ENCODE measurements around the genes EIF2AK3 and ZNF514.

- PRO-cap: no peak
Measured at GRCh38 chr2:87501025-87501529, 246.8 kb upstream of the PLGLB2 start.

DNA sequence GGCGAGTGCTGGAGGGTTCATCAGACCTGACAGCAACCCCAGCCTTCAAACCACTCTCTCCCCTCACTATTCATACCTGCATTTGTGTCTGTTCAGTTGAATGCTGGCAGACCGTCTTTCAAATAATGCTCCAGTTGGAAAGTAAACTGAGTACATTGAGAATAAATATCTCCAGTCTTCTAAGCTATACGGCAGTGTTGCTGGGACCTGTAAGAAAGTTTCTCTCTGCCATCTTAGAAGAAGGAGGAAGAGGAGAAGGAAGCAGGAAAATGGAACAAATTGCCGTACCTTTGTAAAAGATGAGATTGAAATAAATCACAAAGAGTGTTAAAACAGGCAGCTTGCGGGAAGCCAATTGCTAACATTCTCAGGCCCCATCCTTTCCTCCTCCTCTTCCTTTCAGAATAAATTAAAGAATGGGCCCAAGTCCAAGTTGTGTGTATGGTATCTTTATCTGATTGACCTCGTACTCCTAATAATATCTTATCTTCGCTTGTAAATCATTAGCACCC lies 216.4 kb upstream of the PLGLB2 start:
- PRO-cap: no peak

GRCh38 chr2:87594833-87595391 lies 153.0 kb upstream of the PLGLB2 start:
- PRO-cap: no peak

- PRO-cap: no peak
Measured at GRCh38 chr2:88175104-88175660, 5.0 kb downstream of the THNSL2 start.

DNA sequence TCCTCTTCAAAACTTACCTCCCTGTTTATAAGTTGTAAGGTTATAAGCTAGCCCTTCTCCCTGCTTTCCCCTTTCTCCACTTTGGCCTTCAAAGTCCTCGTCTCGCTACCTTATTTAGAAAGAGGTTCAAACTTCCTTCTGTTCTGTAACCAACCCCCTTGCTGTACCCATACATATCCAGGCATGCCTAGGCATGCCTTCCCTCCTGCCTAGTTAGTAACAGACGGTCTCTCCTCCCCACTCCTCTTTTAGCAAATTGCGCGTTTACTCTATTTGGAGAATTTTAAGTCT lies 13.8 kb downstream of the TEX37 start:
- PRO-cap: no peak

- PRO-cap: bidirectional peak, plus-strand start at chr2:88626993, minus-strand start at chr2:88626829; bidirectional peak, plus-strand start at chr2:88627931, minus-strand start at chr2:88627456
Measured at GRCh38 chr2:88626677-88627661, at the start of gene EIF2AK3. Gene EIF2AK3, minus strand, starts transcription at chr2:88627464.

GRCh38 chr2:88737309-88737683 lies 45.8 kb downstream of the RPIA start:
- PRO-cap: no peak

DNA sequence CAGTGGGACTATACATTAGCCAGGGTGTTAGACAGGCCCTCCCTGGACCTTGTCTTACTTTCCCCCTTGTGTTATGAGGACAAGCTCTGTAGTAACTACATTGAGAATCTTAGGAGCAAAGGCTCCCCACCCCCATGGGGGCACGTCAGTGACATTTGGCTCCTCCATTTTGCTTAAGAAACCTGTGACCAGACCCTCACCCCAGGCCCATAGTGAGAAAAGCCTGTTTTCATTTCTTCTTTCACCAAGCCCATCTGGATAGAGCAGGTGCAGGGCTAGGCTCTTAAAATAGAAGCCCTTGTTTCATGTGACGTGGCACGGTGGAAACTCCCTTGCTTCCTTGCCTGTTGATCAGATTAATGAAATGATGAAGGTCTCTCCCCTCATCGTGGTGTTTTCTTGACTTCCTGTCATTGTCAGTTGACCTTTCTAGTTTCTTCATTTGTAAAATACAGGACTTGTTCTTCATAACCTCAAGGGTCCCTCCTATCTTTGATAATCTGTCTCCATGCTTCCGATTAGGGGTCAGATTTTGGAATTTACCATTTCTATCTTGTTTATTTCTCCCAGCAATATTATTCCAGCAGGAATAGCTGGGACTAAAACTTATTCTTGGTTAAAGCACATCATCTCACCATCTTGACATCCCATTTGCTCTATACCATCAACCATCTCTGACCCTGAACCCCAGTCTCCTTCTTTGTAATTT lies 146.9 kb downstream of the RPIA start:
- PRO-cap: no peak

- PRO-cap: no peak
Measured at GRCh38 chr2:88855107-88856326, 164.0 kb downstream of the RPIA start.

DNA sequence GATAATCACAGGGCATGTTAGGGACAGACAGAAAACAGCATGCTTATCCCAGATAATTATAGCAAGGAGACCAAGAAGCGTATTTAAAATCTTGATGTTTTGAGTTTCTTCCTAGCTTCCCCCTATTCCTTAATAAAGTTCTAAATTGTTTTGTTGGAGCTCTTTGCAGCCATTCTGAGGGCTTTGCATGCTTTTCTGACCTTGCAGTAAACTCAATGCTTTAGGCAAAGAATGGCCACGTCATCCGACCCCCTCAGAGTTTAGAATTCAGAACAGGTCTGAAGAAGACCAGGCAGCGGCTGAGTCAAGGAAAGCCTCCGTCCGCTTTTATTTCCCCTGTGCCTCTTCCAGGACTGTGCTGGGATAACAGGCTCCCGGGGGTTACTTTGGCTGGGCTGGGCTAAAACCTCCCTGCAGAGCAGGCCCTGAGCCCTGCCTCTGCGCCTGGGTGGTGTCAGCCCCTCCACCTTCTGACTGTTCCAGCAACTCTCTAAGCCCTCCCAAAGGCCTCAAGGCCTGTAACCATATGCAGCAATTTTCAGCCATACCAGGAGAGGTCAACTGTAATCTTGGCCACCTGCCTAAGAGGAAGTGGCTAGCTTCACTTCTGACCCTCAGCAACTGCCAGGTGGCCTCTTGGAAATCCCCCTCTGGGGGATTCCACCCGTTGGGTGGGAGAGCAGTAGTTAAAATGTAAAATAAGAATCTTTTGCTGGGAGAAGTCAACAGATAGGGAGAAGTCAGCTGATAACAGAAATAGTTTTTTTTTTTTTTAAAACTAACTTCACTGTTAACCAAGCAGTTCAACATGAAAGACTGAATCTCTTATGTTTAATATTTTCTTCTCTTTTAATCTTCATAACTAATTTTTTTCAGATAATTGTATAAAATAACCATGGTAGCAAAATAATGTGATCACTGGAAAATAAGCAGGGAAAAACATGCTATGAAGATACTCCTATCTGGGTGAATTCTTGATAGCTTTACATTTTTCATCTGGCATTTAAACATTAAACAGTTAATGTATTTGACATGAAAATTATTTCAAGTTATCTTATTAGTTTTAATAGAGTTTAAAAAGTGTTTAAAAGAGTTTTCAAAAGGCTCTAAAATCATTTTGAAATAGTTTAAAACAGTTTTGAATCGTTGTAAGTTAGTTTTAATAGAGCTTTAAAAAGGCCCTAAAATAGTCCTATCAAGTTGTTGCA lies 166.7 kb downstream of the RPIA start:
- PRO-cap: no peak

DNA sequence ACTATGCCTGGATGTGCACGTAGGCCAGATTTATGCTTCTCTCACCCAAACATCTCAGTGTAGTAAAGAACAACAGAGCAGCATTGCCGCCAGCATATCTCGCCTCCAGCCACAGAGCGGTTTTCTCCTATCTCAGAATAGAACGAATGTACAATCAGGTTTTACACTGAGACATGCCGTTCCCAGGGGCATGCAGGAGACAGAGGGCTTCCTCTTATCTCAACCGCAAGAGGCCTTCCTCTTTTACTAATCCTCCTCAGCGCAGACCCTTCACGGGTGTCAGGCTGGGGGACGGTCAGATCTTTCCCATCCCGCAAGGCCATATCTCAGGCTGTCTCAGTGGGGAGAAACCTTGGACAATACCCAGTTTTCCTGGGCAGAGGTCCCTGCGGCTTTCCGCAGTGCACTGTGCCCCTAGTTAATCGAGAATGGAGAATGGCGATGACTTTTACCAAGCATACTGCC lies 175.4 kb downstream of the RPIA start:
- PRO-cap: bidirectional peak, plus-strand start at position 262 of the sequence, minus-strand start at position 64 of the sequence

- PRO-cap: no peak
Measured at GRCh38 chr2:88884969-88885645, 193.6 kb downstream of the RPIA start.

GRCh38 chr2:89268379-89268597 lies 576.8 kb downstream of the RPIA start:
- PRO-cap: no peak

- PRO-cap: no peak
Measured at GRCh38 chr2:89319895-89320266, 628.4 kb downstream of the RPIA start.

DNA sequence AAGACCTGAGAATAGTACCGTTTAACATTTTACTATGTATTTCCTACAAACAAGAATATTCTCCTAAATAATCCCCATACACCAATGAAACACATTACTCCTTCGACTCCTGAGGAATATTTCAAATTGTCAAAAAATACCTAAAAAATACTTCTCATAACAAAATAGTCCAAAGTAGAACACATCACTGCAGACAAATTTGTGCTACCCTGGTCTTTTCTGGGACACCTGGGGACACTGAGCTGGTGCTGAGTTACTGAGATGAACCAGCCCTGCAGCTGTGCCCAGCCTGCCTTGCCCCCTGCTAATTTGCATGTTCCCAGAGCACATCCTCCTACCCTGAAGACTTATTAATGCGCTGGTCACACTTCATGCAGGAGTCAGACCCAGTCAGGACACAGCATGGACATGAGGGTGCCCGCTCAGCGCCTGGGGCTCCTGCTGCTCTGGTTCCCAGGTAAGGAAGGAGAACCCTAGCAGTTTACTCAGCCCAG lies 1518.2 kb downstream of the RPIA start:
- PRO-cap: no peak

DNA sequence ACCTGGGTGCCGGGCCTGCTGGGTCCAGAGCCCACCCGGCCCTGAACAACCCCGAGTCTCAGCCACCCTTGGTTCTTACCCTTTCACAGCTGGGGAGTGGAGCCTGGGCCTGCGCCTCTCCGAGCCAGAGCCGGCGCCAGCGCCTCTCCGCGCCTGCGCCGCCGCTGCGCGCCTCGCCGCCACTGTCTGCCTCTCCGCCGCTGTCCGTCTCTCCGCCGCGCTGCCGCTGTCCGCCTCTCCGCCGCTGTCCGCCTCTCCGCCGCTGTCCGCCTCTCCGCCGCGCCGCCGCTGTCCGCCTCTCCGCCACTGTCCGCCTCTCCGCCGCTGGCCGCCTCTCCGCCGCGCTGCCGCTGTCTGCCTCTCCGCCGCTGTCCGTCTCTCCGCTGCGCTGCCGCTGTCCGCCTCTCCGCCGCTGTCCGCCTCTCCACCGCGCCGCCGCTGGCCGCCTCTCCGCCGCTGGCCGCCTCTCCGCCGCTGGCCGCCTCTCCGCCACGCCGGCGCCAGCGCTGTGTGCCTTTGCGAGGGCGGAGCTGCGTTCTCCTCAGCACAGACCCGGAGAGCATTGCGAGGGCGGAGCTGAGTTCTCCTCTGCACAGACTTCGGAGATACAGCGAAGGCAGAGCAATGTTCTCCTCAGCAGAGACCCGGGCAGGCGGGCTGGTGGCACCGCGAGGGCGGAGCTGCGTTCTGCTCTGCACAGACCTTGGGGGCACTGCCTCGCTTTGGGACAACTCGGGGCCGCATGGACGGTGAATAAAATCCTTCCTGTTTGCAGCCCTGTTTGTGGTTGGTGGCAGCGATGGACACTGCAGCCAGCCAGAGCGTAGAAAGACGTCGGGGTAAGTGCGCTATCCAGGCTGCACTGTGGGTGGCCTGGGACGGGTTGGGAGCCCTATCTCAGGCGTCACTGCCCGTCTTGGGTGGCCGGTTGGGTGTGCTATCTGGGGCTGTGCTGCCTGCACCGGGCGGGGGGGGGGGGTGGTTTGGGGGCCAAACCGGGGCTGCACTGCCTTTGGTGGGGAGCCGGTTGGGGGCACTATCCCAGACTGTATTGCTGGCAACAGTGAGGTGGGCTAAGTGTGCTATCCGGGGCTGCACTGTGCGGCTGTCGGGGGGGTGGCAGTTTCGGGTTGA lies 1553.8 kb downstream of the RPIA start:
- PRO-cap: no peak

GRCh38 chr2:95158958-95160257 lies at the start of gene ZNF514:
Gene ZNF514, minus strand, starts transcription at chr2:95159848.
- PRO-cap: bidirectional peak, plus-strand start at chr2:95159809, minus-strand start at chr2:95159577

DNA sequence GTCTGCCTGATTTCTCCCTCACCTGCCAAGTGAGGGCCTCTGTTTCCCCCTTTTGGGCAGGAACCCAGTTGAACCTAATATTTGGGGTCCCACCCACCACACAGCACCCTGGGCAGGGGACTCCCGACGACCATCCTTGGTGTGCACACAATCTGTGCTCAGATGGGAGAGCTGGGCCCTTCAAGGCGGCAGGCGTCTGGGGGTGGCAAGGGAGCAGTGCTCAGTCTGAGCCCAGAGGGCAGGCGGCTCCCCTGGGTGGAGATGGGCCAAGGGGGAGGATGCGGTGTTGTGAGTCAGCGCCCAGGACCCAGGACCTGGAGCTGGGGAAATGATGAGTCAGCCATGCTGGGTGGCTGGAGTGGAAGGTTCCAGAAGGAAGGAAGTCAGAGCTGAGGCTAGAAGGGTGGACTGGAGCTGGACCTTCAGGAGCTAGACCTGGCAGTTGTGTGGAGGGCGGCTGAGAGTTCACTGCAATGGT lies 3.8 kb downstream of the PROM2 start:
- PRO-cap: no peak

GRCh38 chr2:95320565-95320818 lies 23.3 kb downstream of the KCNIP3 start:
- PRO-cap: no peak

DNA sequence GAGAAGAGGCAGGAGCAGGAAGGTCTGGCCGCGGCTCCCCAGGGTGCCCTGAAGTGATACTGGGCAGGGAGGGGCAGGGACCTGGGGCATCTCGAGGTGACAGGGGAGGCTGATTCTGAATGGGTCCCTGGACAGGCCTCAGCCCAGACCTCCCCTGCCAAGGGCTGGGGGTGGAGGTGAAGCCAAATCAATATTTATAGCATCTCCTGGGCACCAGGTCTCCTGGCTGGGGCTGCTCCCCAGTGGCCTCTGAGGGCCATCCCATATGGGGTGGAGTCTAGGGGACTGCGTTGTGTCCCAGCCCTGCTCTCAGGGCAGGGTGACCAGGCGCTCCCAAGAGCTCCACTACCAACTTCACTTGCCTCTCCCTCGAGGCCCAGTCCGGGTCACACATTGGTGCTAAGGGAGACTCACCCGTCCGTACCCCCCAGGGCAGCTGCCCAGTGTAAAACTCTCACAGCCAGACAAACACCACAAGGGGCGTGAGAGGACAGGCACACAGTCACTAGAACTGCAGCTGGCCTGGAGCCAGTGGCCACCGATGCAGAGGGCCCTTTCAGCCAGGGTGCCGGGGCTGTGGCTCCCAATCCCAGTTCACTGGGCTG lies 33.1 kb downstream of the KCNIP3 start:
- PRO-cap: no peak

Measured in SEM (cell line).